ENCODE measurements around the genes JAG2 and NUDT14.

- PRO-cap: no peak
- RAMPAGE, long total RNA, 4 experiments: no peak in any of the 4 experiments
These were observed 410 bp upstream of the CEP170B start for GRCh38 chr14:104864700-104865016.

DNA sequence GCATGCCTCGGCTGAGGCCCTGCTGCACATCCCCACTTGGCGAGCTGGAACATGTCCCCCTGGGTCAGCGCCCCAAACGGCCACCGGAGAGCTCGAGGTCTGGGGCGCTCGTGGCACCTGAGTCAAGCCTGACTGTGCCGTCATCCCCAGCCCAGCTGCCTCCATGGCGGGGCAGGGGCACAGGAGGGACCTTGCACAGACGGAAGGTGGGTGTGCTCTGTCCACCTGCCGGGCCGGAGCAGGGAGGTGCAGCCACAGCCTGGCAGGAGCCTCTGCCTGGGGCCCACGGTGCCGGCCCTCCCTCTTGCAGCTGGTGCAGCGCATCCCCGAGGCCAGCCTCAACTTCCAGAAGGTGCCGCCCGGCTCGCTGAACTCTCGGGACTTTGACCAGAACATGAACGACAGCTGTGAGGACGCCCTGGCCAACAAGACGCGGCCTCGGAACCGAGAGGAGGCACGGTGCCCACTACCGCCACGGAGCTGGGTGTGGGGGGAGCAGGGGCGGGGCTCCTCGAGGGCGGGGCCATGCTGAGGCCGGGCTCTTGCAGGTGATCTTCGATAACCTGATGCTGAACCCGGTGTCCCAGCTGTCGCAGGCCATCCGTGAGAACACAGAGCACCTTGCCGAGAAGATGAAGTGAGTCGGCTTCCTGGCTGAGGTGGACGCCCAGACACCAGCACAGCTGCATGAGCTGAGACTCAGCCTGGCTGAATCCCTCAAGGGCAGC lies 28.3 kb downstream of the CEP170B start:
- PRO-cap: no peak
- RAMPAGE, long total RNA, 4 experiments: no peak in any of the 4 experiments

DNA sequence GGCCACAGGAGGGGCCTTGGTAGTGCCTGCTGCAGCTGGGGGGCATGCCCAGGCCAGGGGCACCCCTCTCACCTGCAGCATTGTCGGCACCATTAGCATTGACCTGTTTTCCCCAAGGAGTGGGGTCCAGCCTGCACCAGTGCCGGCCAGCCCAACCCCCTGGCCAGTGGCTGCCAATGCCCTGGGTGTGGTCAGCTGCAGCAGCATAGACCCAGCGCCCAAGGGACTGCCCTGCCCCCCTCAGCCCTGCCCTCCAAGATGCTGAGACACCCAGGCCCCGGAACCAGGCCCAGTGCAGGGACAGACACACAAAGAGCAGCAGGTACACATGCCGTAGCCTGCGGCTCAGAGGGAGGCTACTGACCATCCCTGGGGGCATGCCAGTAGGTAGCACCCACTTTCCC lies 1.1 kb downstream of the AHNAK2 start:
- PRO-cap: unidirectional peak, plus-strand start at position 292 of the sequence
- RAMPAGE, long total RNA, 4 experiments: no peak in any of the 4 experiments

DNA sequence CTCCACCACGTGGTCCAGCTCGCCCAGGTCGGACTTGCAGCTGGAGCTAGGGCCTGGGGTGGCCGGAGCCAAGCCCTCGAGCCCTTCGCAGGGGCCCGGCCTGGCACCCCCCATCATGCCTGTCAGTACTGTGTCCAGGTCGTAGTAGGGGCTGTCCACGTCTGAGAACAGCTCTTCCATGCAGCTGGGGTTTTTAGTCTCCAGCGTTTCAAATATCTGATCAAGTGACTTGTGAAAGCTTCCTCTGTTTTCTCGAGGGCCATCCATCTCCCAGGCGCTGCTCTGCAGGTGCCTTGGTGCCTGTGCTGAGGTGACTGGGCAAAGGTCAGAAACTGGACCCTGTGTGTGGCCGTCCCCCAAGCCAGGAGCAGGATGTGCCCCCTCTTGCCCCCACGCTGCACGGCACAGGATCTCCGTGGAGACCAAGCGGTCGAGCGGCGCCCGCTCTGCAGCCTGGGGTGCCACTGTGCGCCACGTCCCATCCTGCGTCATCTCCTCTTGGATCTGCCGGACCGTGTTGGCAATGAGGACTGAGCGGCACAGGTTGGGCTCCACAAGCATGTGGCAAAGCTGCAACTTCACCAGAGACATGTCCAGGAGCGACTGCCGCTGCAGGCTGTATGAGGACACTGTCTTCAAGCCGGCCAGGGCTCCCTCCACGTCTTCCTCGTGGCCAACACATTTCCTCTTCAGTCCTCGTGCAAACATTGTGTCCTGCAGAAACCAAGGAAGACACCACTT lies 9.5 kb downstream of the CDCA4 start:
- PRO-cap: no peak
- RAMPAGE, long total RNA, 4 experiments: no peak in any of the 4 experiments

DNA sequence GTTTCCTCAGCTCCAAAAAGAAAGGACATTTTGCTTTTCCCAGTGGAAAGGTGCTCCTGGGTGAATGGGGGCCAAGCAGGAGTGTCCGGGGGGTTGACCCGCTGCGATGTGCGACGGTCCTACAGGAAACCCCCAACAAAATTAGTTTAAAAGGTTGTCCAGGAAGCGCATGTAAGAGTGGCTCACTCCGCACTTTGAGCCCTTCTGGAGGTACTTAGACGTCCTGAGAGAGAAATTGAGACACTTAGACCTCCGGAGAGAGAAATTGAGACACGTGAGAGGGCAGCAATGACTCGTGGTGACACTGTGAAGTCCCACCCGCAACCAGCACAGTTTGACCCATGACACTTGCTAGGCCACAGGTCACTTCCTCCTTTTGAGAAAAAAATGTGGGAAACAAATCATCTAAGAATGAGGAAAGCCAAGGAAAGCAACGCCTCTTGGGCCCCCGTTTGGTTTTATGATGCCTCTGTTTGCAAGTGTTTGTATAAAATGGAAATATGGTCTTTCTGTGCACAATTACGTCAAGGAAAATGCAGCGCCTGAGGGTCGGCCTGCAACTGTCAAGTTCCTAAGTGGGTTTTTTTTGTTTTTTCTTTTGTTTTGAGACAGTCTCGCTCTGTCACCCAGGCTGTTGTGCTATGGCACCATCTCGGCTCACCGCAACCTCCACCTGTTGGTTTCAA lies 13.5 kb upstream of the CDCA4 start:
- PRO-cap: no peak
- RAMPAGE, long total RNA, 4 experiments: no peak in any of the 4 experiments

- PRO-cap: no peak
- RAMPAGE, long total RNA, 4 experiments: no peak in any of the 4 experiments
These were observed 23.0 kb upstream of the GPR132 start for GRCh38 chr14:105088145-105088760.

DNA sequence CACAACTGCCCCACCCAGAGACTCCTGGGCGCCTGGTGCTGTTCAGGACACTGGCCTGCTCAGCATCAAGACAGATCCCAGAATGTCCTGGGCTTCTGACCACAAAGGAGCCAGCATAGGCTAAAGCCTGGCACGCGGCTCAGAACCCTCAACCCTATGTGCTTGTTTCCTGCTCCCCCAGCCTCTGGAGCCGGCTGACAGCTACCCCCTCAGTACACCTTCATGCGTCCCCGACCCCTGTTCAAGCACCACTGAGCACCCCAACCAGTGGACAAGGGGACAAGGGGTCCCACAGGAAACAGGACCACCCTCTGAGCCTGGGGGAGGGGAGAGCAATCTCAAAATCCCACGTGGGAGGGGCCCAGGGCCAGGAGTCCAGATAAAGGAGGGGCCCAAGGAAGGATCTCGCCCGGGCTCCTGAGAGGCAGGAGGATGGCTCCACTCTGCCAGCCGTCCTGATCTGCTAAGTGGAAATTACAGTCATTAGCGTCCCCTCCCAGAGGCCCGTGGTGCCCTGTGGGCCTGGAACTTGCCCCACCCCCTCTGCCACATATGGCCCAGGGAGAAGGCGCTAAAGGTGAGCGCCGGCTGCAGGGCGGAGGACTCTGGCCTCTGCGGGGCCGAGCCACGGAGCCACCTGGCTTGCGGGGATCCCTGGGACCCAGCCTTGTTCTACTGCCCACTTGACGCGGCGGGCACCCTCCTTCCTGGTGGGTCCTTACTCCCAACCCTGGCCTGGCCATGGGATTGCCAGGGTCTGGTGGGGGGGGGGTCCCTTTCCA lies 27.2 kb upstream of the GPR132 start:
- PRO-cap: bidirectional peak, plus-strand start at position 563 of the sequence, minus-strand start at position 469 of the sequence
- RAMPAGE, long total RNA, 4 experiments: start-site peak on the plus strand in 1 of 4 experiments, centred at position 557 of the sequence, 9 reads per replicate

DNA sequence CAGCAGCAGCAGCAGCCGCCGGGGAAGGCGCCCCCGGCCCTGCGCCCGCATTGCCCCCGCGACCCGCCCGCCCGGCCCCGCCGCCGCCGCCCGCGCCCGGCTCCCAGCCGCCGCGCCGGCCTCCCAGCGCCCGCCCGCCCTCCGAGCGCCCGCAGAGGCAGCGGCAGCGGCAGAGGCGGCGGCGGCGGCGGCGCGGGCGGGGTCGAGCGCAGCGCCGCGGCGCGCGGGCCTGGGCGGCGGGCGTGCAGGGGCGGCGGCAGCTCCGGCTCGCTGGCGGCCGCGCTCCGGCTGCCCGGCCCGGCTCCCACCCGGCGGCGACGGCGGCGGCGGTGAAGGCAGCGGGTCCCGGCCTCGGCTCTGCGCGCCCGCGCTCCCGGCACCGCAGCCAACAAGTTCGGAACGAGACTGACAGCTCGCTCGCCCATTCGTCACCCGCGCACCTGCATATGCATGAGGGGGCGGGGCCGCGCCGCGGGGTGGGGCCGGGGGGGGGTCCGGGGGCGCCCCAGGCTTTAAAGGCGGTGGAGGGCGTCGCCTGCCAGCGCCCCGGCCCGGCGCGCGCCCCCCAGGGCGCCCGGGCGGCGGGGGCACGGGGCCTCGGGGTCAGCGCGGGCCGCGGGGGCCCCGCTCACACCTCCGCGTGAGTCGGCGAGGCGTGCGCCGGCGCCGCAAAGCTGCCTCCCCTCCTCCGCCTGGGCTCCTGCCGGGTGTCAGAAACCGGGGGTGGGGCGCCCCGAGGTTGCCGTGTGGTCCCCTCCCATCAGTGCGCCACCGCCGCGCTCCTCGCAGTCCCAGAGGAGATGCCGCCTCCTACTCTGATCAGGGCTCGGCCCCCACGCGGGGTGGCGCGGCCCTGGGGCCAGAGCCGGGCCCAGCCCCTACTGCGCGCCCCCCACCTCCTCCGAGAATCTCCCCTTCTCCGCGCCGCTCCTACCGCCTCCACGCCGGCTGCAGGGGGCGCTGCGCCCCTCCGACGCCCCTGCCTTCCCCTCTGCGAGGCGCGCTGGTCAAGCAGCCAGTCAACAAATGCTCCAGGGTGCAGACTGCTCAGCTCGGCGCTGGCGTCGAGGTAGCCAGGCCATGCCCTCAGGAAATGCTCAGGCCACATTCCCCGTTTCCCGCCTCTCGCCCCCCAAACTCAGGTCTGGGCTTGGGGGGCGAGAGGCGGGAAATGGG lies at the start of gene JAG2:
Gene JAG2, minus strand, starts transcription at position 407 of the 1,176 bp plus-strand sequence.
- PRO-cap: bidirectional peak, plus-strand start at position 541 of the sequence, minus-strand start at position 359 of the sequence
- RAMPAGE, long total RNA, 4 experiments: no peak in any of the 4 experiments

DNA sequence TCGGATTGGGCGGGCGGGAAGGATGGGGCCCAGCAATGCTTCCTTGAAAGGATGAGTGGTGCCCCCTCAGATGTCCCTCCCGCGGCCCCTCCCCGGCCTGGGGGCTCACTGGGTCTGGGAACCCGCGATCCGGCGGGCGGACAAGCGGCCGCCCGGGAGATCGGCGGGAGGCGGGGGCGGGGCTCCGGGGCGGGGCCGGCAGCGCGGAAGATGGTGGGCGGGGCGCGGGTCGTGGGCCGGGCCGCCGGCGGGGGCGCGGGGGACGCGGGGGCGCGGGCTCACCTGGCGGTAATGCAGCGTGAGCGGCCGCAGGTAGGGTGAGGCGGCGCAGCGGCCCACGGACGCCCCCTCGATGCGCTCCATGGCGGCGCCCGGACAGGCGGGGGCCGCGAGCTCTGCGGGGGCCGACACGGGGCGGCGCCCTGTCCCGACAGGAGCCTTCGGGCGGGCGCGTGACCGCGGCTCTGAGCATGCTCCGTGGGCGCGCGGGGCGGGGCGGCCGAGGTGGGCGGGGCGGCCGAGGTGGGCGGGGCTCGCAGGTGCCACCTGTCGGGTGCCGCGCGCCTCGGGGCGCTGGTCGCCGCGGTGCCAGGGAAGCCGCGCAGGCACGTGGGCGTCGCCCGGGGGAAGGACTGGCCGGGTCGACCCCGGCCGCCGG lies at the start of gene NUDT14:
Gene NUDT14, minus strand, starts transcription at position 466 of the 658 bp plus-strand sequence.
- PRO-cap: bidirectional peak, plus-strand start at position 549 of the sequence, minus-strand start at position 466 of the sequence
- RAMPAGE, long total RNA, 4 experiments: no peak in any of the 4 experiments

- PRO-cap: no peak
- RAMPAGE, long total RNA, 4 experiments: no peak in any of the 4 experiments
These were observed 12.0 kb upstream of the NUDT14 start for GRCh38 chr14:105192801-105193779.

- PRO-cap: unidirectional peak, minus-strand start at chr14:105199197; unidirectional peak, minus-strand start at chr14:105199245; bidirectional peak, plus-strand start at chr14:105199352, minus-strand start at chr14:105199245
- RAMPAGE, long total RNA, 4 experiments: no peak in any of the 4 experiments
These were observed 18.0 kb upstream of the NUDT14 start for GRCh38 chr14:105199037-105199581.

- PRO-cap: no peak
- RAMPAGE, long total RNA, 4 experiments: no peak in any of the 4 experiments
These were observed 25.2 kb downstream of the BRF1 start for GRCh38 chr14:105275623-105275915.

DNA sequence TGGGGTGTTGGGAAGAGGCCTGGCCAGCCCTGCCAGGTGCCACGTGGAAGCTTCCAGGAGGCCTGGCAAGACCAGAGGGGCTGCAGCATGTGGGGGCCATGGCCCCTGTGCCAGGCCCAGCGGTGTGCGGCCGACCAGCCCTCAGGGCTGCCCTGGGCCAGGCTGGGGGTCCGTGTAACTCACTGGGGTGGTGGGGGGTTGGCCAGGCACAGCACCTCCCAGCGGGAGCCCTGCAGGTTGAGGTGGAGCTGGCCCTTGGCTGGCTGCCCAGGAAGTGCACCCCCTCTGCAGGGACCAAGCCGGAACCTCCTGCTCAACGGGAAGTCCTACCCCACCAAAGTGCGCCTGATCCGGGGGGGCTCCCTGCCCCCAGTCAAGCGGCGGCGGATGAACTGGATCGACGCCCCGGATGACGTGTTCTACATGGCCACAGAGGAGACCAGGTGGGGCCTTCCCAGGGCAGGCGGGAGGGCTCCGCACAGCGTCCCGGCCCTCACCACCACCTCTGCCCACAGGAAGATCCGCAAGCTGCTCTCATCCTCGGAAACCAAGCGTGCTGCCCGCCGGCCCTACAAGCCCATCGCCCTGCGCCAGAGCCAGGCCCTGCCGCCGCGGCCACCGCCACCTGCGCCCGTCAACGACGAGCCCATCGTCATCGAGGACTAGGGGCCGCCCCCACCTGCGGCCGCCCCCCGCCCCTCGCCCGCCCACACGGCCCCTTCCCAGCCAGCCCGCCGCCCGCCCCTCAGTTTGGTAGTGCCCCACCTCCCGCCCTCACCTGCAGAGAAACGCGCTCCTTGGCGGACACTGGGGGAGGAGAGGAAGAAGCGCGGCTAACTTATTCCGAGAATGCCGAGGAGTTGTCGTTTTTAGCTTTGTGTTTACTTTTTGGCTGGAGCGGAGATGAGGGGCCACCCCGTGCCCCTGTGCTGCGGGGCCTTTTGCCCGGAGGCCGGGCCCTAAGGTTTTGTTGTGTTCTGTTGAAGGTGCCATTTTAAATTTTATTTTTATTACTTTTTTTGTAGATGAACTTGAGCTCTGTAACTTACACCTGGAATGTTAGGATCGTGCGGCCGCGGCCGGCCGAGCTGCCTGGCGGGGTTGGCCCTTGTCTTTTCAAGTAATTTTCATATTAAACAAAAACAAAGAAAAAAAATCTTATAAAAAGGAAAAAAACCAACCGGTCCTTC lies 4.7 kb upstream of the CRIP2 start:
- PRO-cap: no peak
- RAMPAGE, long total RNA, 4 experiments: no peak in any of the 4 experiments

GRCh38 chr14:105475072-105475795 lies 613 bp downstream of the CRIP2 start:
- PRO-cap: bidirectional peak, plus-strand start at chr14:105475859, minus-strand start at chr14:105475721
- RAMPAGE, long total RNA, 4 experiments: no peak in any of the 4 experiments

DNA sequence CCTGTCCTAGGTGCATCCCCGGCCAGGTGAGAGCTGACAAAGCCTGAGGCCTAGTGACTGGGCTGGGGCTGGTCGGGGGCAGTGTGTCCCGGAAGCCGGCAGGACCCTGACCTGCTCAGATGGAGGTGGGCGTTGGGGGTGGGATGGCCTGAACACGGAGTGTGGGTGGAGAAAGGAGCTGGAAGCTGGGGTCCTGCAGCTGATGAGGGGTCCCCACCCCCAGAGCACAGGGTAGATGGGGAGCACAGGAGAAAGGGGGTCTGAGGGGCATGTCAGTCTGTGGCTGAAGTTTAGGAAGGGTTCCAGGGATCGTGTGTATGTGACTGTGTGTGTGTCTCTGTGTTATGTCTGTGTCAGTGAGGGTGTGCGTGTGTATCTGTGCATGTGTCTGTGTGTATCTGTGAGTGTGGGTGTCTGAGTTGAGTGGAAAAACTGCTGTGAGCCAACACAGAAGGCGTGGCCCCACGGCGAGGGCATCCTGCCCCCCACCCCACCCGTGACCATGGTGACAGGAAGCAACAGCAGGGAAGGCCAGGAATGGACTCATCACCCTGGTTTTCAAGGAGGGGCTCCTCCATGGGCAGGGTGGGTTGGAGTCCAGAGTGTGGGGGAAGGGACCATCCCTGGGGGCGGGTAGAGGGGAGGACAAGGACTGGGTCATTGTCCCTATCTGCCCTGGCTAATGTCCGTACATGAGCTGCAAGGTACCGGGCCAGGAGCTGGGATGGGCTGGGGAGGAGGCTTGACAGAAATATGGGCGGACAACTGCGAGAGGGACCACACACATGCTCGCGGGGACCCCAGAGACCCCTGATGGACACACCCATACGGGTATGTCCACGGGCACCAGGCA lies 2.2 kb upstream of the CRIP1 start:
- PRO-cap: unidirectional peak, minus-strand start at position 416 of the sequence
- RAMPAGE, long total RNA, 4 experiments: no peak in any of the 4 experiments

DNA sequence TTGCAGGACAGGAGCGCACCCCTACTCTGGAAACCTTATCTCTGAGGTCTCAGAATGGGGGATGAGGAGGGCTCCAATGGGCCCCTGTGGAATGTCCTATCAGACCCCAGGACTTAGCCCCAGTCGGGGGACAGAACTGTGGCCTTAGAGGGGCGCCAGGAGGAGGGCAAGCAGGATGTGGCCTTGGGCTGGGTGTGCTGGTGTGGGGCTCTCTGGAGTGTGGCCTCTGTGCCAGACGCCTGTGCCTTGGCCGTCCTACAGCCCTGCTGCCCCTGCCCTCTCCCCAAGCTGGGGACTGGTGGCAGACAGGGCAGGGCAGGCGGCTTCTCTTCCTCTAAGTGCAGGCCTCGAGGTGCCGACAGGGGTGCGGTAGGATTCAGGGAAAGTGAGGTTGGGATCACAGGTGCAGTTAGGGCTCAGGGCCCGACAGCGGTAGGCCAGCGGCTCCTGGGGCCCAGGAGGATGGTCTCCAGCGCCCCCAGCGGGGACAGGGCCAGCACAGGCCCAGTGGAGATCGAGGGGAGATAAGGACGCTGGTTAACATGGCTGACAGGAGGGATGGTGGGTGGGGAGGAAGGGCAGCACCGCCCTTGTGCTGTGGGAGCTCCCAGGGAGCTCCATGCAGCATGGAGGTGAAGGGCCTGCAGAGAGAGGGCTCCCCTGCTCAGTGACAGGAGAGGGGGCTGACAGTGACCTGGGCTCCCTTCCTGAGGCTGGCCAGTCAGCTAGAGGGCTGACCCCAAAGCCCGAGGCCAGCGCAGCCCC lies 1.0 kb upstream of the CRIP1 start:
- PRO-cap: no peak
- RAMPAGE, long total RNA, 4 experiments: no peak in any of the 4 experiments

DNA sequence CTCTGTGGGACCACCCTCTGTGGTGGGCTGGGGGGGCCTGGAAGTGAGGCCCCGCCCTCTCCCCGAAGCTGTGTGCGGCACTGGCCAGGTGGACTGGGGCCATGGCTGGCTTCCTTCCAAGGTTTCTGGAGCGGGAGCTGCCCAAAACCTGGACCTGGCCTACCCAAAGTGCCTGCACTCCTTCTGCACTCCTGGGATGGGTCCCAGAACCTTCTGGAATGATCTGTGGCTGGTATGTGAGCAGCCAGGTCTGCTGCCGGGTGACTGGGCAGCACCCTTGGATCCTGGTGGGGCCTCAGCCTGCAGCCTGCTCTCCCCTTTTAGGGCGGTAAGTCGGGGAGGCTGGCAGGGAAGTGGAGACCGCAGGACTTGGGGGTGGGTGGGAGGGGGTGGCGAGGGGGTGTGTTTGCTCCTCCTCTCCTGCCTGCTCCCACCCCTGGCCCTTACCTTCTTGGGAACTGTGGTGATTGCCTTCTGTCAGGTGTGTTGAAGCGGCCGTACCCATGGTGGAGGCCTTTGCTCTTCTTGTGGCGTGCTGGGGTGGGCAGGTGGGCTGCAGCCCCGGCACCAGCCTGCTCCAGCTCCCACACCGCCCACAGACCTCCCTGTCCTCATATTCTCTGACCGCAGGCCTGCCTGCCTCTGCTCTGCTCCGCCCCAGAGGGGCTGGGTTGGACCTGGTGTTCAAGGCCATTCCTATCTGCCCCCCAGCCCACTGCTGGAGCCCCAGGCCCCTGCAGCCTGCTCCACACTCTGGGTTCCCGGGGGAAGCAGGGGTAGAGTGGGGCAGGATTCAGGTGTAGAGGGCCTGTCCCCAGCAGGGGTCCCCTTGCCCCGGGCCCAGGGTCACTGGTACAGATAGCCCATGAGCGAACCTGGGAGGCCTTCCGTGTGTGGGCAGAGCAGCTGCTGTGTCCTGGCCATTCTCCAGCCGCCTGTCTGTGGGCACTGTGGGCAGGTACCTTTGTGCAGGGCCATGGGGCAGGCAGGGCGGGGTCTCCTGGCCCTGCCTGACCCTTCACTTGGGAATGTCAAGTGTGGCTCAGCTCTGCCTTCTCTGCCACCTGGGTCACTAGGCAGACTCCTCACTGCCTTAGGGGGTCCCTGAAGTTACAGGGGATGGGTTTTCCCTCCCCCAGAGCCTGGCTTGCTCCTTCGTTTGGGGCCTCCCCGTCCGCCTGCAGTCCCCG lies 5.1 kb downstream of the TEDC1 start:
- PRO-cap: no peak
- RAMPAGE, long total RNA, 4 experiments: no peak in any of the 4 experiments

- PRO-cap: bidirectional peak, plus-strand start at chr14:105528548, minus-strand start at chr14:105528504
- RAMPAGE, long total RNA, 4 experiments: no peak in any of the 4 experiments
These were observed 1.7 kb downstream of the TMEM121 start for GRCh38 chr14:105527759-105528841.

DNA sequence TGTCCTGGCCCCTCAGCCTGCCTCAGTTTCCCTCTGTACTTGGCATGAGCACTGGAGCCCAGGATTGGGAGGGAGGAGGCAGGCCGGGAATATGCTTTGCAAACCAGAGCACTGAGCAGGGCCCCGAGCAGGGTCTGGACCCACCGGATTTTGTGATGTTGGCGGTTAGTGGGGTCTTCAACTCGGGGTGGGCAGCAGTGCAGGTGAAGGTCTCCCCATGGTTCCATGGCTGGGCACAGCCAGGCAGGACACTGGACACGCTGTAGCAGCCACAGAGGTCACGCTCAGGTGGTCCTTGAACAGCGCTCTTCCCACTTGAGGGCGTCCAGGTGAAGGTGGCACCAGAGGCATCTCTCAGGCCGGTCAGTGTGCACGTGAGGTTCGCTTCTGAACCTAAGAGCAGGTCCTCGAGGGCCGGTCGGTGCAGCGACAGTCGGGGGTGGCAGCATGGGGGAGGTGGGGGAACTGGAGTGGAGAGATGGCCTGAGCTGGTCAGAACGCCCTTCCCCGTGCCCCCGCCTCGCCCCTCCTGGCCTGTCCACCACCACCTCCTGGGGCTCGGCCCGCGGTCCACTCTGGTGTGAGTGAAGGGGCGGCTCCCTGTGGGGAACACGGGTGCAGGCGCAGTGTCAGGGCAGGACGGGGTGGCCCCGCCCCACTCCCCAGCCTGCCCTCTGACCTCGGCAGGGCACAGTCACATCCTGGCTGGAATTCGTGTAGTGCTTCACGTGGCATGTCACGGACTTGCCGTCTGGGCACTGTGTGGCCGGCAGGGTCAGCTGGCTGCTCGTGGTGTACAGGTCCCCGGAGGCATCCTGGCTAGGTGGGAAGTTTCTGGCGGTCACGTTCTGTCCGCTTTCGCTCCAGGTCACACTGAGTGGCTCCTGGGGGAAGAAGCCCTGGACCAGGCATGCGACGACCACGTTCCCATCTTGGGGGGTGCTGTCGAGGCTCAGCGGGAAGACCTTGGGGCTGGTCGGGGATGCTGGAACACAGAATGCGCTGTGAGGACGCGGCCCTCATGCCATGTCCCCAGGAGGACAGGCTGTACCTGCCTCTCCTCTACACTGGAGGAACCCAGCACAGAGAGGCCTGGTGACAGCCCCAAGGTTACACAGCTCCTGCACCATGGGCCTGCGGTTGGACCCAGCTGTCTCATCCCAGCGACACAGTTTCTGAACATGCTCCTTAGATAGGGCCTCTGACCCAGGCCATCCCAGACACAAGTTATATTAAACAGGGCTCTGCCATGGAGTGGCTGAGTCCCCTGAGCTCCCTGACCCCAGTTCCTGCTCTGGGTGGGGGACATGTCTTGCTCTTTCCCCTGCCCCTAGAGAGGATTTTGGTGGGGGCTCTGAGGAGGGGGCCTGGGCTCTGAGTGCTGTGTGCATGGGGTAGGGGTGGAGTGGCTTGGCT lies 61.5 kb downstream of the TMEM121 start:
- PRO-cap: no peak
- RAMPAGE, long total RNA, 4 experiments: no peak in any of the 4 experiments

GRCh38 chr14:105640024-105640484 lies 113.7 kb downstream of the TMEM121 start:
- PRO-cap: no peak
- RAMPAGE, long total RNA, 4 experiments: no peak in any of the 4 experiments